Measurements from ENCODE around the gene SDS.

- RRBS, 2 experiments, result 9% methylated on average over 1 of the region's 6 CpGs; no CpG with 5 or more reads in 1 of the 2 experiments
CAGE:
- cytosol, long polyA minus RNA, result no peak
- cytosol, long polyA plus RNA, result no peak
- long polyA plus RNA, result no peak
- nucleus, long polyA minus RNA, result no peak
- nucleus, long polyA plus RNA, result no peak
Observed at GRCh38 chr12:113403619-113404182, at the start of gene SDS. SDS (minus strand) TSS chr12:113403887.

DNA sequence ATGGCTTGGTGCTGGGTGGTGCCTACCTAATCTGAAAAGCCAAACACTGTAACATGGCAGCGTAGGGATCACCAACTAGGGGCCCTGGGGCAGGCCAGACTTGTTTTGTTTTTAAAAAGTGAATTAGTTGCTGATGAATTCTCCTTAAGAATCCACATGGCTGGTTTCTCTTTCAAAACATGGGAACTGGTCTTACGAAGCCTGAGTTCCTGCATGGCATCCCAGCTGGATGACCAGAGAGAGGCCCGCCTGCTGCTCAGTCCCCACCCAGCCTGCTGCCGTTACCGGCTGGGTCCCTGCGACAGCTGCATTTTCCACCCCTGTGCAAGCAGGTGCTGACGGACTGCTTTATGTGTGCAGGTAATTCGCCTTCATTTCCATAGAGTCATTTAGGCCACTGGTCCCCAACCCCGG, 52.1 kb downstream of the RBM19 start:
- RRBS, 2 experiments, result no CpG with 5 or more reads among the region's 9 CpGs
CAGE:
- cytosol, long polyA minus RNA, result no peak
- cytosol, long polyA plus RNA, result no peak
- long polyA plus RNA, result no peak
- nucleus, long polyA minus RNA, result no peak
- nucleus, long polyA plus RNA, result no peak

- RRBS, 2 experiments, result no CpG with 5 or more reads among the region's 5 CpGs
CAGE:
- cytosol, long polyA minus RNA, result no peak
- cytosol, long polyA plus RNA, result no peak
- long polyA plus RNA, result no peak
- nucleus, long polyA minus RNA, result no peak
- nucleus, long polyA plus RNA, result no peak
Observed at GRCh38 chr12:114769523-114770096, 85.6 kb upstream of the TBX3 start.

DNA sequence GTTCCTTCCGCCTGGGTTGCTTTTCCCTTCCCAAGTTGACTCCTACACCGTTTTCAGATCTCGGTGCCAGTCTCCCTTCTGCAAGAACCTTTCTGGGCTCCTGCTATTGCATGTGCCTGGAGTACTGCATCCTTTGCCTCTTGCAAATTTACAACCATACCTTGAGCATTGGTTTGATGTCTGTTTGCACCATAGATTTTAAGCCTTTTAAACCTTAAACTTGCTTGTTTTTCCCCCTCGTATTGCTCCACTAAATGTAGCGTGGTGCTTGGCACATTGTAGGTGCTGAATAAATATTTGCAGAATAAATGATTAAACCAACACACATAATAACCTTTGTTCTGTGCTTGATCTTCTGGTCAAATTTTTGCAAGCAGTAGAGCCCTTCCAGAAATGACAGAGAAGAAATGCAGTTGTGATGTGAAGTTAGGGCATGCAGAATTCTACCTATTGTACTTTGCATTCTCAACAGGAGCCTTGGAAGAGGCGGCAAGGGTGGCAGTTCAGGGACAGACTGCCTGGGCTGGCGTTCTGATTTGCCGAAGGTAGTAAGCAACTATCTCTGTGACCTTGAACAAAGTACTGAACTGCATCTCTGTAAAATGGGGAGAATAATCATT, 394.3 kb upstream of the TBX3 start:
- RRBS, 2 experiments, result no CpG with 5 or more reads among the region's 8 CpGs
CAGE:
- cytosol, long polyA minus RNA, result no peak
- cytosol, long polyA plus RNA, result no peak
- long polyA plus RNA, result no peak
- nucleus, long polyA minus RNA, result no peak
- nucleus, long polyA plus RNA, result no peak

- RRBS, 2 experiments, result no CpG with 5 or more reads among the region's 15 CpGs
CAGE:
- cytosol, long polyA minus RNA, result no peak
- cytosol, long polyA plus RNA, result no peak
- long polyA plus RNA, result no peak
- nucleus, long polyA minus RNA, result no peak
- nucleus, long polyA plus RNA, result no peak
Observed at GRCh38 chr12:115089066-115089970, 405.3 kb upstream of the TBX3 start.

DNA sequence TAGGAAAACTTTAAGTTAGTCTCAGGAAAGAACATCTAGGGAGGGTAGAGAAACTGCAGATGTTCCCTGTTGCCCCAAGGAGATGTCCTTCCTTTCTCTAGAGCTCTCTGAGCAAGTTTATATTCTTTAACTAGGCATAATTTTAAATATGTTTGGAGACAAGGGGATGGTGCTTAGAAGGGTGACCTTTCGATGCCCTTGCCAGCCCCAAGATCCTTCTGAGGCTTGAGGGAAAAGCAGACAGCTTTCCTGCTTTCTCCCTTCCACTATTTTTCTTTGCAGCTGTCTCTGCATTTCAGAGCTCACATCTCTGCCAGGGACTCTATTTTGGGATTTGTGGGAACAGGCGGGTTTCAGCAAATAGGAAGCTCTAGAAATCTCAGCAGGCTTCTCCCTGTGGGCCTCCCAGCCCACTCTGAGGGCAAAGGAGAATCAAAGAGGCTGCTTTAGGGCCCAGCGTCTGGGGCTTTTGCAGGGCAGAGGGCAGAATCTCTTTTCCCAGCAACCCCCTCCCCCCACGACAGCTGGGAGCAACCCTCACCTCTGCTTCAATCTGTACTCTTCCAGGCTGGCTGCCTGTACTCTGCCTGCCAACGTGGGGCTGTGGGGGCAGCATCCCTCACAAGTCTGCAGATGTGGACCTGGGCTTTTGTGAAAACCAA, 529.4 kb upstream of the TBX3 start:
- RRBS, 2 experiments, result no CpG with 5 or more reads among the region's 5 CpGs
CAGE:
- cytosol, long polyA minus RNA, result no peak
- cytosol, long polyA plus RNA, result no peak
- long polyA plus RNA, result no peak
- nucleus, long polyA minus RNA, result no peak
- nucleus, long polyA plus RNA, result no peak

DNA sequence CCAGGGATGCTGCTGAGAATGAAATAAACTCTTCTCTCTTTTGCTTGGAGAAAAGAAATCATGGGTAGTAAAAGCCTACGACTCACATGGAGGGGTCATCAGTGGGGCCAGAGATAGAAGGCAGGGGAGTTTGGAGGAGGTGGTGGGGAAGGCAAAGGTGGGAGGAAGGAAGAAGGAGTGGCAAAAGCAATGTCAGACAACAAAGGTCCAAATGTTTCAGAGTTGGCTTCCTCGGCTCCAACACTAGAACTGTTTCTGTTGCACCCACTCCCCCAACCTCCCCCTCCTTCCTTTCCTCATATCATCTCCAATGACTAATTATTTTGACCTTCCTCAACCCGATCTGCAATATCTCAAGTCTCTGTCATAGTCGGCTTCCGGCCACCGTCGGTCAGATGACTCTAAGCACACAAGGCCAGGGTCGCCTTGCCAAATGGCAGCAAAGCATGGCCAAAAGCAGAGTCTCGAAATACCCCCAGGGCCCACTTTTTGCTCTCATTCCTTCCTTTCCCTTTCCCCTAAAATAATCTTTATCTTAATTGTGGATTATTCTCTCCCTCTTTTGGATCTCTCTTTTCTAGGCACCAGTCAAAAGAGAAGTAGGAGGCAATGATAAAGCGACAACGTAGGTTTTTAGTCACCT, 637.0 kb upstream of the TBX3 start:
- RRBS, 2 experiments, result no CpG with 5 or more reads among the region's 11 CpGs
CAGE:
- cytosol, long polyA minus RNA, result no peak
- cytosol, long polyA plus RNA, result no peak
- long polyA plus RNA, result no peak
- nucleus, long polyA minus RNA, result no peak
- nucleus, long polyA plus RNA, result no peak

DNA sequence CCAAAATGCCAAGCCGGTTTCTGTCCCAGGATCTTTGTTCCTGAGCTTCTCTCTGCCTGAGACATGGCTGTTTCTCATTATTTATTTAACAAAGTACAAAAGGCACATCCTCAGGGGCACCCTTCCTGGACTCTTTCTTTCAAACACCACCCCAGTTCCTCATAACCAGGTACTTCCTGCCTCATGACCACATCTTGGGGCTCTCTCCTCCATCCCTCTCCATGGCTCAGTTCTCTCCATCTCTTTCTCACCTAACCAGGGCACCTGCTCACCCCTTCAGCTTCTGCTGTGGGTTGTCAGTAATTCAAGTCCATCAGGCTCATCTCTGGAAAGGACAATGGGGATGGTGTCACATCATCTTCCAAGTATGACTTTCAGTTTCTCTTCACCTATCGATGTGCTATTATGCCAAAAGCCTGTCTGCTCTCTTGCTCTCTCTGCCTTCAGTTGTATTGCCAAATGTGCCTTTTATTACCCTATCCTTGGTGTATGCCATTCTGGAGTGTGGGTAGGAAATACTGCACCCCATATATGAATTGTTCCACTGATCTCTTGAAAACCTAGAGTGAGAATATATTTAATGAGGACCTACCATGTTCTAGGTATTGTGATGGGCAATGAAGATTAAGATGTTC, 670.6 kb upstream of the TBX3 start:
- RRBS, 2 experiments, result no CpG with 5 or more reads among the region's 2 CpGs
CAGE:
- cytosol, long polyA minus RNA, result no peak
- cytosol, long polyA plus RNA, result no peak
- long polyA plus RNA, result no peak
- nucleus, long polyA minus RNA, result no peak
- nucleus, long polyA plus RNA, result no peak

- RRBS, 2 experiments, result 2 to 4% methylated on average over 14 to 15 of the region's 85 CpGs
CAGE:
- cytosol, long polyA minus RNA, result no peak
- cytosol, long polyA plus RNA, result no peak
- long polyA plus RNA, result no peak
- nucleus, long polyA minus RNA, result no peak
- nucleus, long polyA plus RNA, result no peak
Observed at GRCh38 chr12:115451645-115452420, 767.9 kb upstream of the TBX3 start.

- RRBS, 2 experiments, result no CpG with 5 or more reads among the region's 6 CpGs
CAGE:
- cytosol, long polyA minus RNA, result no peak
- cytosol, long polyA plus RNA, result no peak
- long polyA plus RNA, result no peak
- nucleus, long polyA minus RNA, result no peak
- nucleus, long polyA plus RNA, result no peak
Observed at GRCh38 chr12:115949163-115949499, 328.4 kb downstream of the MED13L start.

GRCh38 chr12:115982893-115983765, 294.4 kb downstream of the MED13L start:
- RRBS, 2 experiments, result no CpG with 5 or more reads among the region's 8 CpGs
CAGE:
- cytosol, long polyA minus RNA, result no peak
- cytosol, long polyA plus RNA, result no peak
- long polyA plus RNA, result no peak
- nucleus, long polyA minus RNA, result no peak
- nucleus, long polyA plus RNA, result no peak

GRCh38 chr12:115984050-115984576, 293.4 kb downstream of the MED13L start:
- RRBS, 2 experiments, result no CpG with 5 or more reads among the region's 9 CpGs
CAGE:
- cytosol, long polyA minus RNA, result no peak
- cytosol, long polyA plus RNA, result no peak
- long polyA plus RNA, result no peak
- nucleus, long polyA minus RNA, result no peak
- nucleus, long polyA plus RNA, result no peak

DNA sequence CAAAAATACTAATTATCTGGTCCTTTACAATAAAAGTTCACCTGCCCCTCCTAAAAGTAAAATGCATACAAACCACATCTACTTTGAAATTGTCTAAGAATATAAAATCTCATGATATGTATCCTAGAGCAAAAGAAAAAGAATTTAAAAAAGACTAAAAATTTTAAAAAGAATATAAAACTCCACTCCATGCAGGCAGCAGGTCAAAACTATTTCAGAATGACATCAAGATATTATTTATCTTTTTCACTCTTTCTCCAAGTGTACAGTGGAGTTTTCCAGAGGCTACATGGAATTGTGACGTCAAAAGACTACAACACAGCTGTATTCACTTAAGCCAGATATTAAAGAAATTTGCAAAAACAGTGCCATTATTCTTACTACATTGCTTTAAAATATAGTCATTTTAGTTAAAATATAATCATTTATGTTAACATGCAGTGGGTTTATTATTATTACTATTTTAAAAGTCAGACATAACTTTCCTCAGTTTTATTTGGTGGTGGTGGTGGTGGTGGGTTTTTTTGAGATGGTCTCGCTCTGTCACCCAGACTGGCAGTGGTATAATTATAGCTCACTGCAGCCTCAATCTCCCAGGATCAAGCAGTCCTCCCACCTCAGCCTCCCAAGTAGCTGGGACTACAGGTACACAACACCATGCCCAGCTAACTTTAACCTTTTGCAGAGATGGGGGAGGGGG, 198.6 kb downstream of the MED13L start:
- RRBS, 2 experiments, result no CpG with 5 or more reads among the region's 2 CpGs
CAGE:
- cytosol, long polyA minus RNA, result no peak
- cytosol, long polyA plus RNA, result no peak
- long polyA plus RNA, result no peak
- nucleus, long polyA minus RNA, result start-site peak on the minus strand centred at position 392 of the sequence, 60 bp wide, 24 reads
- nucleus, long polyA plus RNA, result no peak

DNA sequence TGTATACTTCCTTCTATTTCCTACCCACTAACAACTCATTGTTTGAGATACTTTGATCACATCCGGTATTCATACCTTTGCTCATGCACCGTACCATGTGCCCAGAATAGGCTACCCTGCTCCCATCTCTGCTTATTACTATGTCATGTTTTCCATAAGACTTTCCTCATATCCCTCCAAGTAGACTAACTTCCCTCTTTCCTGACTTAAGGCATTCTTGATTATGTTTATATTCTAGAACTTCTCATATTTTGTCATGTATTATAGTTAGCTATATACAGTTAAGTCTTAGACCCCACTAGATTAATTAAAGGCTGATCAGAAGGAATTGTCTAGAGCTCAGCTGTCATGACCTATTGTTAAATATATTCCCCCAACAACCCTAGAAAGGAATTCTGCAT, 128.5 kb downstream of the MED13L start:
- RRBS, 2 experiments, result no CpG with 5 or more reads among the region's 2 CpGs
CAGE:
- cytosol, long polyA minus RNA, result no peak
- cytosol, long polyA plus RNA, result no peak
- long polyA plus RNA, result no peak
- nucleus, long polyA minus RNA, result no peak
- nucleus, long polyA plus RNA, result no peak

- RRBS, 2 experiments, result no CpG with 5 or more reads among the region's 5 CpGs
CAGE:
- cytosol, long polyA minus RNA, result no peak
- cytosol, long polyA plus RNA, result no peak
- long polyA plus RNA, result no peak
- nucleus, long polyA minus RNA, result start-site peak on the minus strand at chr12:116161383-116161497, 45 reads; start-site peak on the minus strand at chr12:116161568-116161585, 38 reads; start-site peak on the minus strand at chr12:116161661-116161731, 20 reads; start-site peak on the minus strand at chr12:116161837-116161870, 20 reads
- nucleus, long polyA plus RNA, result no peak
Observed at GRCh38 chr12:116161267-116161939, 116.1 kb downstream of the MED13L start.

DNA sequence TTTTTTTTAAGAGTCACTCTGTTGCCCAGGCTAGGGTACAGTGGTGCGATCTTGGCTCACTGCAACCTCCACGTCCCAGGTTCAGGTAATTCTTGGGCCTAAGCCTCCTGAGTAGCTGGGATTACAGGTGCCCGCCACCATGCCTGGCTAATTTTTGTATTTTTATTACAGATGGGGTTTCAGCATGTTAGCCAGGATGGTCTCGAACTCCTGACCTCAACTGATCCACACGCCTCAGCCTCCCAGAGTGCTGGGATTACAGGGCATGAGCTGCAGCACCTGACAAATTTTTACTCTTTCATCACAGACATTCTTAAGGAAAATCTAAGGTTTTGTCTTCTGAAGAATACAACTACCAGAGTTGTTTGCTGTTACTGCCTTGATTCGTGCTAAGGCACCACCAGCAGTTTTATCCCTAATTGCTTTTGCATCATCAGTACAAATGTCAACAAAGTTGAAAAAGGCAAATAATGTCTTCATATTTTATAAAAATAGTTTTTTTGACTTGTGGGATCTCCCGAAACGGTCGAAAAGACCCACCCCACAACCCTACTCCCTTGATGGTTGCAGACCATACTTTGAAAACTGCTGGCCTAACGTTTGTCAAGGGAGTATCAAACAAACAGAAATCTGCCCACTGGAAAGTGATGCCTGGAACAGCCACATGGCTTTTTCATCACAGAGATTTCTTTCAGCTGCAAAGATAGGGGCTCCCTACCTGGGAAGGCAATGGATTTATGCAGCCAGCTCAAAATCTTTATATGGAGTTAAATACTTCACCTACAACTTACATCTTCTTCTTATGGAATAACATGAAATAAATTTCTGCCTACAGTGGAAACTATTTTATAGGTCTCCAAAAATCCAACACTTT, 106.6 kb downstream of the MED13L start:
- RRBS, 2 experiments, result no CpG with 5 or more reads among the region's 10 CpGs
CAGE:
- cytosol, long polyA minus RNA, result no peak
- cytosol, long polyA plus RNA, result no peak
- long polyA plus RNA, result no peak
- nucleus, long polyA minus RNA, result start-site peak on the minus strand centred at position 508 of the sequence, 75 bp wide, 66 reads; start-site peak on the minus strand centred at position 823 of the sequence, 100 bp wide, 19 reads
- nucleus, long polyA plus RNA, result no peak

DNA sequence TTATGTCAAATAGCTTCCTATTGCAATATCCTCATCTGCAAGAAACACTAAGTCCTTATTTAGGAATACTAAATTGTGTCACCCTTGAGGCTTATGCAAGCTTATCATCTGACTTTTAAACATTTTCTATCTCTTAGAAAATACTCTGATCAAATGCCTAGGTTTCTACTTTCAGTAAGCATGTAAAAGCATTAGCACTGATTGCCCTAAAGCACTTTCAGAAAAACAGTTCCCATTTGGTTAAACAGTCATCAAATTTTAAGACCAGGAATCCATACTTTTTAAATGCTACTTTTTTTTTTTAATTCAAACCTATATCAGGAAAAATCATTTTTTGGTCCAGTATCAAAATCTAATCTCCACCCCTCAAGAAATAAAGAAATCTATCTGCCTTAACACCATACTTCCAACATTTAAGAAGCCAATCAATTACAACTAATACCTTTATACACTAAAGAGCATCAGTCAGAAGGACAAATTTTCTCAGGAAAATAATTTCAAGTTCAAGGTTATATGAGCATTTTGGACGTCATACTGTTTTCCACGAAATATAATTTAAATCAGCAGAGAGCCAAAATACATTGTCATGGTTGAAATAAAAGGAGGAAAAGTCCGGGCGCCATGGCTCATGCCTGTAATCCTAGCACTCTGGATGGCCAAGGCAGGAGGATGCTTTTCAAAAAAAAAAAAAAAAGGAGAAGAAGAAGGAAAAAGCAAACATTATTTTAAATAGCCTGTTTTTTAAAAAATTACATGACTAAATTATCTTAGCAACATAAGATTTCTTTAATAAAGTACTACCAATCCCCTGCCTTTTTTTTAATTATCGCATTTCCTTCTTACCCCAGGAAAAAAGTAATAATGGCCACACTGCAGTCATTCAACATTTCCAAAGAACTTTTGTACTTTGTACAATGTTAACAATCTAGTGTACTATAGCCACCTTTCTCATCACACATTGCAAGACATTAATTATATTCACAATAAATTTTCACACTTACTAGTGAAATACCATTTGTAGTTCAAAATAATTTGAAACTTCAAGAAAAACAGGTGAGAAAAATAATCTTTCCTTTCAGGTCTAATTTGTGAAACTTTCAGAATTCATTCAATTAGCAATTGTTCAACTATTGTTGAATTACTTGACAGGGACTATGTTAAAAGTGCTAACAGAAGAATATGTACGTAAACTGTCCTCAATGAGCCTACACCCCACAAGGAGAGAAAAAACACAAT, 77.7 kb downstream of the MED13L start:
- RRBS, 2 experiments, result no CpG with 5 or more reads among the region's 6 CpGs
CAGE:
- cytosol, long polyA minus RNA, result no peak
- cytosol, long polyA plus RNA, result no peak
- long polyA plus RNA, result no peak
- nucleus, long polyA minus RNA, result start-site peak on the minus strand centred at position 1,057 of the sequence, 689 bp wide, 148 reads
- nucleus, long polyA plus RNA, result no peak

DNA sequence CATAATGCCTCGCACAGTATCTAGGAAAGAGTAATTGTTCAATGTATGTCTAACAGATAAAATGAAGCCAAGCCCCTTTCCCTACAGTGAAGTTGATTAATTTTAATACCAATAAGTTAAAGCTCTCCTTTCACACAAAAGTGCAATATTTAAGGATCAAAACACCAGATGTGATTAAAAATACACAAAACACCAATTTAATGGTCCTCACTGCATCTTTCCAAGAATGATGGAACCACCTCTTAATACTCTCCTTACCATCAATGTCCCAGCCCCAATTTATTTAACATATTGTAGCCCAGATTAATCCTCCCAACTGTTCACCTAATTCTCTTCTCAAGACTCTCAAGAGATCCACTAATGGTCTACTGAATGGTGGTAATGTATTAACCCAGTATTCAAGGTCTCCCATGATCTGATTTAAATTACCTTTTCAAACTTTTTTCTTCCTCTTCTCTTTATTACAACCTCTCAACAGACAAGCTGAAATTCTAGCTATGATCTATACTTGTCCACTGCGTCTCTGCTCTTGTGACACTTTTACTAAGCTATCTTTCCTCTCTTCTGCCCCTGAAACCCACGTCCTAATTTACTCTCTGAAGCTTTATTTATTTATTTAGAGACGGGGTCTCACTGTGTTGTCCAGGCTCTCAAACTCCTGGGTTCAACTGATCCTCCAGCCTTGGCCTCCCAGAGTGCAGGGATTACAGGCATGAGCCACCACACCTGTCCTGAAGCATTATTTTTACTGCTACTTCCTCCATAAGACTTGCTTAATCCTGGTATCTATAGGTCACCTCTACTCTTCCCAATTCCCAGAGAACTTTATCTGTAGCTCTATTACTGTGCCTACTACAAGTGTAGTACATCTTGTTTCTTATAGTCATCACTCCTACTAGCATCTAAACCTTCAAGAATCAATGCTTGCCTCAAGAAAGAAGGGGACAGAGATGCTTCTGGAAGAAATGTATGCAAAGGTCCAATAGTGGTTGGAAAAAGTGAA, 61.6 kb downstream of the MED13L start:
- RRBS, 2 experiments, result no CpG with 5 or more reads among the region's 4 CpGs
CAGE:
- cytosol, long polyA minus RNA, result no peak
- cytosol, long polyA plus RNA, result no peak
- long polyA plus RNA, result no peak
- nucleus, long polyA minus RNA, result no peak
- nucleus, long polyA plus RNA, result no peak

- RRBS, 2 experiments, result no CpG with 5 or more reads among the region's 3 CpGs
CAGE:
- cytosol, long polyA minus RNA, result no peak
- cytosol, long polyA plus RNA, result no peak
- long polyA plus RNA, result no peak
- nucleus, long polyA minus RNA, result start-site peak on the minus strand at chr12:116228880-116228937, 22 reads
- nucleus, long polyA plus RNA, result no peak
Observed at GRCh38 chr12:116228819-116229414, 48.6 kb downstream of the MED13L start.

- RRBS, 2 experiments, result no CpG with 5 or more reads among the region's 6 CpGs
CAGE:
- cytosol, long polyA minus RNA, result no peak
- cytosol, long polyA plus RNA, result no peak
- long polyA plus RNA, result no peak
- nucleus, long polyA minus RNA, result start-site peak on the minus strand at chr12:116265662-116265936, 26 reads; start-site peak on the minus strand at chr12:116266104-116266203, 23 reads
- nucleus, long polyA plus RNA, result no peak
Observed at GRCh38 chr12:116265591-116266332, 11.7 kb downstream of the MED13L start.

All from HepG2 (cell line).